ENCODE results near the gene SURF1.

- PRO-cap: no peak
These were observed 5.1 kb downstream of the CEL start for GRCh38 chr9:133066725-133067527.

- PRO-cap: no peak
These were observed 19.7 kb downstream of the RALGDS start for GRCh38 chr9:133101297-133101687.

DNA sequence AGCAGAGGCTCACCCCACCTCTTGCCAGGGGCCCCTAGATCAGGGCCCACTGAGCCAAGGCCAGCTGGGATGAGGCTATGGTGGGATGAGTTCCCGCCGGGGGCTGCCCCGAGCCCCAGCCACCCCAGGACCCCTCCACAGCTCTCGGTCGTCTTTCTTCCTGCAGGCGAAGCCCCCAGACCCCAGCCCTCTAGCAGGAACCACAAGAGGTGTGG lies 11.8 kb downstream of the RALGDS start:
- PRO-cap: no peak

DNA sequence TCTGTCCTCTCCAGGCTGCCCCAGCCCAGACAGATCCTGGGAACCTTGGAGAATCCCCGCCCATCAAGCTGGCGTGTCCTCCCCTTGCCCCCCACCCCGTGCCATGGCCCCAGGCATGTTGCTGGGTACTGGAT lies 15.5 kb downstream of the GBGT1 start:
- PRO-cap: no peak

DNA sequence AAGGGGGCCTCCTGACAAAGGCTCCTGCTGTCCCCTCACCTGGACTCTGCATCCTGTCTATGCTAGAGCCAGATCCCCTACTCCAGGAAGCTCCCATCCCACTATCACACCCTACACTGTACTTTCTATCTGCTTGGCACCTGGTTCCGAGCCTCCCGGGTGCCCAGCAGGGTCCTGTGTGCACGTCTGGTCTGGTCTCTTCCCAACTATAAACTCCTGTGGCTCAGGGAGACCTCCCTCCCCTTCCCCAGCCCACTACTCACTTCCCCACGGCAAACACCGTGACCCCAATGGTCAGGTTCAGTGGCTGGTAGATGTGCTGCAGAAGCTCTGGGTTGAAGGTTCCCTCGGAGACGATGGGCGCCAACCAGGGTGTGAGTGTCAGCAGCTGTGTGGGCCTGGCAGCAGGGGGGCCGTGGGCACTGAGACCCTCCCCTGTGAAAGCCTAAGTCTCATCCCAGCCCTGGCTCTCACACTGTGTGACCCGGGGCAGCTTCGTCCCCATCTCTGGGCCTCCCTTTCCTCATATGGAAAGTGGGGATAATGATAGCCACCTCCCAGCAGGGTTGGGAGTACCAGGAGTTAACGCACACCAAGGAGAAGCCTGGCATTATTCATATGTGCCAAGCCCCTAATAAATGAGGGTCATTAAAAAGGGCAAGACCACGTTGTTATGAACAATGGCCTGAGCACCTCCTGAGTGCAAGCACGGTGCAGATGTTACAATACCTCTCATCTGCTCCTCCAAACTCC lies 8.6 kb downstream of the GBGT1 start:
- PRO-cap: no peak

DNA sequence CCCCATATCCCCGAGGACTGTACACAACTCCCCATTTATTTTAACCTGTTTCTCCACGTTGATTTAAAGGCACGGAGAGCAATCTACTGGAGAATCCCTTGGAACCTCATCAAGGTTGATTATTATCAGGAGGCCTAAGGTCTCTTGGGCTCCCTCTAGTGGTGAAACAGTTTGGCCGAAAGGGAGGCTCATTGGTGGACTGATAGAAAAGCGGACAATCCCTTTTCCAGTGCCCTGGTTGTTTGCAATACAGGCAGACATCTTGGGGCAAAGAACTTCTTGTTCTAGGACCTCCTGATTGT lies 16.2 kb upstream of the GBGT1 start:
- PRO-cap: no peak

DNA sequence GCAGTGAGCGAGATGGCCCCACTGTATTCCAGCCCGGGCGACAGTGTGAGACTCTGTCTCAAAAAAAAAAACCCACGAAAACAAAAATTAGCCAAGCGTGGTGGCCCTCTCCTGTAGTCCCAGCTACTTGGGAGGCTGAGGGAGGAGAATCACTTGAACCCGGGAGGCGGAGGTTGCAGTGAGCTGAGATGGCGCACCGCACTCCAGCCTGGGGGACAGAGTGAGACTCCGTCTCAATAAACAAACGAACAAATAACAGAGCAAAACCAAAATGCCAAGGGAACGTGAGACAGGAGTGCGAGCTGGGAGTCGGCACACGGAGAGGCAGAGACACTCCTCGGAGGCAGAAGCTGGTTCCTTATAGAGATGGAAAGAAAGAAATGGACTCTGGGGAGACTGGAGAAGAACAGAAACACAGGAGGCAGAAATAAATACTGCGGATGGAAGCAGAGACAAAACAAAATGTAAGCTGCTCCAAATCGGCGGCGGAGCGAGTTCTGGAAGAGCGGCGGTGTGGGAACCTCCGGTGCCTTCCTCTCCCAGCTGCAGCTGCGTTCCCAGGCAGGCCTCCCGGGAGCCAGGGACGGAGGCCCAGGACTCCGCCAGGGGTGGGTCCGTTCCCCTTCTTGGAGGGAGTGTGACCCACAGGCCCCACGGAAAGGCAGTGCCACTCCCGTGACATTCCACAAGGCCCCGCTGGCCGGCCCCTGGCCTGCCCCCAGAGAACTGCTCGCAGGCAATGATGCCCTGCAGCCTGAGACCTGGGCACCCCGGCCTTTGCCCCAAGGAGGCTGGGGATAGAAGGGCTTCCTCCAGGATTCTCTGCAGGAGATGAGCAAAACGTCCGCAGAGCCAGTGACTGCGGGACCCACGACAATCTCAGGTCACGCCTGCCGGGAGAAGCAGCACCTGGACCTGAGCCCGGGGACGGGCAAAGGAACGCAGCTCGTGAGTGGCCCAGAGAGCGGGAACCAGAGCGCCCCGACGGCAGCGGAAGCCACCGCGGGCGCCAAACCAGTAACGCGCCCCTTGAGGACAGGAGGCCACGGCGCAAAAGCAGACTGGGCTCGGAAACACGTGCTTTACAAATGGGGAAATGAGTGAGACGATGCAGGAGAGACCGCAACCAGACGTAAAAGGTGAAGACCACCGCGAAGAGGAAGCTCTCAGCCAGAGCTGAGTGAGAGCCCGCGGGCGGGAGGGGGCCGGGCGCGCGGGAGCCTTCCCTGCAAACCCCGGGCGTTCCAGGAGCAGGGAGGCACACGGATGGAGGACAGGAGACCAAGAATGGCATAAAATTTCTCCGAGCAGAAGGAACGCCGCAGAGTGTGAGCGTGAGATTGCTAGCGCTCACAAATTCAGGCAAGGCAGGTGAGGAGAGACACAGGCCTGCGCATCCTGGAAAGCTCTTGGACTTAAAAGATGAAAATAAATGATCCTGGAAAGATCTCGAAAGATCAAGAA lies 9.4 kb downstream of the OBP2B start:
- PRO-cap: no peak

- PRO-cap: no peak
These were observed 16.4 kb upstream of the OBP2B start for GRCh38 chr9:133225350-133225896.

DNA sequence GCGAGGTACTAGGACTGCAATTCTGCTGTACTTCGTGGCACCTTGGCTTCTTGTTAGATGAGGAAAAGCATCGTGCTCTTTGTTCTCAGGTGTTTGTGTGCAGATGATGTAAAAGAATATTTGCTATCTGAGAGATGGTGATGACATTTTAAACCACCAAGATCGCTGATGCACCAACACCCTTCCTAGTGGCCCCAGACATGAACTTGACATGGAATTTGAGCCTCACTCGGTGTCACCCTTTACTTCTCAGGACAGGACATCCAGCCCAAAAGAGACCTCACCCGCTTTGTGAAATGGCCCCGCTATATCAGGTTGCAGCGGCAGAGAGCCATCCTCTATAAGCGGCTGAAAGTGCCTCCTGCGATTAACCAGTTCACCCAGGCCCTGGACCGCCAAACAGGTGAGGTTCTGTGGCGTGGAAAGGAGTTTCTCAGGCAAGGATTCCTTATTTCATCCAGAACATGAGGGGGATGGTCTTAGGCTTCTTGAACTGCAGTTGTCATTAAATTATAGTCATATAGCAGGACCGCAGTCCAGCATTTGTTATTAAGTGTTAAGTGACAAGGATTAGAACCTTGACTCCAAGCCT lies 1.4 kb downstream of the RPL7A start:
- PRO-cap: no peak

- PRO-cap: no peak
These were observed 4.1 kb downstream of the SURF1 start for GRCh38 chr9:133351728-133353081.

DNA sequence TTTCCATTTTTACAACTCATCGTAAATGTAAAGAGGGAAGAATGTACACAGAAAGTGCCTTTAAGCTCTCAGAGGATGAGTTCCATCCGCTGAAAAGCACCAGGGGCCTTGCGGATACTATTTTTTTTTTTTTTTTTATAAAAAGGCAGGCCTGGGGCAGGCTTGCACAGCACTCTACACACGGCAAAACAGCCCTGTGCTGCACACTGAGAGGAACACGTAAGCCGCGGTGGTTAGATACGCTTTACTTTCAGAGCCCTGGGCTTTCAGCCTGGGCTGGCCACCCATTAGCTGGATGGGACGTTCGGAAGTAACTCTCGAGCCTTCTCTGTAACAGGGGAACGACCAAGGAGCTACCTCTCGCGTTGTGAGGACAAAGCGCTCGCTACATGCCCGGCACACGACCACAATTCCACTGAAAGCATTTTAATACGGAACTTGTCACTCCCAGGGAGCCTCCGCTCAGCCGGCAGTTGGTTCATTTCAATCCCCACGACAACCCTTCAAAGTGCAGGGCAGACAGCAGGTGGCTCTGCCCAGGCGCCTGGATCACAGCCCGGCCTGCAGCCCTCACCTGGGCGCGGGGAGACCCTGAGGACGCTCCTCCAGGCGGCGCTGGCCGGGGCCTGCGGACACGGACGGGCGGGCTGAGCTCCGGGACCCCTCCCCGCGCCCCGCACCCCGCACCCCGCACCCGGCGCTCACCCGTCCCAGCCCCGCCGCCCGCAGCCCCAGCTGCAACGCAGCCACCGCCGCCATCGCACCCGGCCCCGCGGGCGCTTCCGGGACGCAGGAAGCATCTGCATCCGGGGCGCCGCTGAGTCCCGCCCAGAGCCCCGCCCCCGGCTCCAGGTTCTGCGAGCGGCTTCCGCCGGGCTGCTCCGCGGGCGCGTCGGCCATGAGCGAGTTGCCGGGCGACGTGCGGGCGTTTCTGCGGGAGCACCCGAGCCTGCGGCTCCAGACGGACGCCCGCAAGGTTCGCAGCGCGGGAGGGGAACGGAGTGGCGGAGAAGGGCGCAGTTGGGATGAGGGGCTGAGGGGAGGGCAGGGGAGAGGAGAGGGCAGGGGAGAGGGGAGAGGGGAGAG lies at the start of gene SURF1:
SURF1 (minus strand) TSS at position 793 of the 1,086 bp plus-strand sequence.
- PRO-cap: bidirectional peak, plus-strand start at position 899 of the sequence, minus-strand start at position 774 of the sequence

DNA sequence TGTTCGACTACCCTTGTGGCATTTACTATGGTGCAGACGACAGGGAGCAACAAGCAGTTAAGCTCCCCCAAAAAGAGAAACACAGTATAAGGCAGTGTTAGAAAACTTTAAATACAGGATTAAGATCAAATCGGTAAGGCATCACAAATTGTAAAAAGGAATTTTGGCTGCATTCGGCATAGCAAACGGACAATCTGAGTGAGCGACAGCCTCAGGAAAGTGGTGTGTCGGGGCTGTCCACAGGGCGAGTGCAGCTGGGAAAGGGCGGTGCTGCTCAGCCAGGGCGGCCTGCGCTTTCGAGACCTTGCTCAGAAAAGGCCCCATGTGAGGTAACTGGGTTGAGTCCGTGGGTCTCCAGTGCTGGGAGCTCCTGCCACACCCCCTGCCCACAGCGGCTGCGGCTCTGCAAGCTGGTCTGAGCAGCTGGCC lies 5.9 kb downstream of the SURF2 start:
- PRO-cap: no peak

DNA sequence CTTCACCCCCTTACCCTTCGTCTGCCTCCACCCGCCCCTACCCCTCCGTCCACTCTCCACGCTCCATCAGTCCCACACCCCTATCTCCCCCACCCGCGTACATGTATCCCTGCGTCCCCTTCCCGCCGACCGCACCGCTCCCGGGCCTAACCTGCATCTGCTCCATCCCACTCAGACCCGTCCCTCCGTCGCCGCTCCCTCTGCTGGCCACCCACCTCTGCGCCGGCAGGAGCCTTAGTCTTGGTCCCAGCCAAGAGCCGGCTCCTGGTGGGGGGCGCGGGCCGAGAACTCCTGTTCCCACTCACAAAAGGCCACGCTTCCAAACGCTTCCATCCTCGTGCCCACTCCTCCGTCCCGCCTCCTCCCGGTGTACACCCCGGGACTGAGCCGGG lies 7.4 kb downstream of the ADAMTS13 start:
- PRO-cap: no peak

- PRO-cap: no peak
These were observed 9.0 kb upstream of the SLC2A6 start for GRCh38 chr9:133487923-133488210.

DNA sequence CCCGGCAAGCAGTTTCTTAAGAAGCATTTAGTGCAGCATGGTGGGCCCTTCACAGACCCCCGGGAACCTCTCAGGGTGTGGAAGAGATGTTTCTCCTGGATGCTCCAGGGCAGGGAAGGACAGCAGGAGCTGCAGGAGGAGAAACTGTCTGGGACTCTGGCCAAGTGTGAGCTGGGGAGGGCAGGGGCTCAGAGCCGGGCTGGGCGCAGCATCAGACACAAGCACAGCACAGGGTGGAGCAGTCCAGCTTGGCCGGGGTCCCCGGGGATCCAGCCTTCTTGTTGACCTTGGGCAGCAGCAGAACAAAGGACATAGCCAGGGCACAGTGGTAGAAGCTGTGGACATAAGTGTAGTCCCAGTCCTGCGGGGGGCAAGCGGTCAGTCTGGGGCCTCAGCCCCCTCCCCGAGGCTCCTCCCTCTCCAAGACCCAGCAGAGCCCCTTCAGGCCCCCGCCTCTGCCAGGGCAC lies 10.3 kb downstream of the MYMK start:
- PRO-cap: no peak

- PRO-cap: no peak
These were observed 4.8 kb downstream of the ADAMTSL2 start for GRCh38 chr9:133539072-133539884.

DNA sequence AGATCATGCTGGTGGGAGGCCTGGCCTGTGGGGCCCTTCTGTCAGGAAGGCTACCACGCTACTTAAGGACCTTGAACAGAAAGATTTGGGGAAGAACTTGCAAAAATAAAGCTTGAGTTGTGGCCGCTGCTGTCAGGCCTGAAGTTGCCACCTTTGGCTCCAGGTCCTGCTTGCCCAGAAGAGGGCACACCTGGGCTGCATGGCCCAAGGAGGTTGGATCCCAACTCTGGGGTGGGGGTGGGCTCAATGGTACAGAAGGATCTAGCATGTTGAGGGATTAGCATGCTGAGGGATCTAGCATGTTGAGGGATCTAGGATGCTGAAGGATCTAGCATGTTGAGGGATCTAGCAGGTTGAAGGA lies 20.9 kb downstream of the FAM163B start:
- PRO-cap: no peak

DNA sequence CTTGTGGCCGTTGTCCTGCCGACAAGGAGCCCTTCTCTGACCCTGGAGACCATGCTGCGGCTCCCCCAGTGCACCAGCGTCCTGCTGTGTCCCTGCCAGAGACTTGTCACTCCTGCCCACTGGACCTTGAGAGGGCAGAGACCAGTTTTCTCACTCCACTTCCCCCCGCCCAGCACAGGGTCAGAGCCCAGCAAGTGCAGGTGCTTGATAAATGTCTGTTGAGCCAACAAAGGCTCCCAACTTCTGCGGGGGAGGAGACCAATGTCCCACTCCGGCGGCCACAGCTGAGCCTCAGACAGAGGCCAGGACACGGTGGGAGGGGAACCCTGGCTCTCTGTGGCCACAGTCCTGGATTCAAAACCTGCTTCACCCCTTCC lies 24.8 kb downstream of the SARDH start:
- PRO-cap: no peak

DNA sequence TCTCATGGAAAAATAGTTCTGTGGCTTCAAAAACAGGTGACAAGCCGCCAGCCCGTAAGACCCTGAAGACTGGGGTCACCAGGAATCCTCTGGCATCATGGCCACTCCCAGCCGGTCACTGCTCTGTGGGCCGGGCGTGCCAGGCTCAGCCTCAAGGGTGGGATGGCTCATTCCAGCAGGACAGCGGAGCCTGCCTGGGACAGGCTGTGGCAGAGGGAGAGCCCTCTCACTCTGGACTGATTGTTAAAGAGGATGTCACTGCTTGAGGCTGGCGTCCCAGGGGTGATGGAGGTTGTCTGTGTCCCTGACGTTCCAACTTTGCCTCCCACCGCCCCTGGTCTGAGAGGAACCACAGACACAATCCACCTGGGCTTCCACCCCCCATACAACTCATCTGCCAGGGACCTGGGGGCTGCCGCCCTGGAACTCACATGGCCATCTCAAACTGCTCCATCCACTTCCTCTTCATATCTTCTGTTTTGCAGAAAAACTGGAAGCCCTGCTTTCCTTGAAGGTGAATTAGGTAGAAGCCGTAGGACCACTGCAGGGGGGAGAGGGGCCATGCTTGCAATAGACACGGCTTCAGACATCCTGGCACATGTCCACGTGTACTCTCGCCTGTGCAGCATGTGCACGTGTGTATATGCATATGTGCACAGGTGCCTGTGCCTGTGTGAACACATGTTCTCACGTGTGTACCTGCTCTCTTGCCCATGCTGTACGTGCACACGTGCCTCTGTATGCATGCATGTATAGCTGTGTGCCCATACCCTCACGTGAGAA lies 47.4 kb upstream of the SARDH start:
- PRO-cap: no peak

GRCh38 chr9:133788185-133788817 lies 50.1 kb upstream of the SARDH start:
- PRO-cap: no peak

Measured in mesothelial cell of epicardium (in vitro differentiated cells).